Left common carotid artery plus branches (tissue), 1 donor: Measurements from ENCODE around the genes LPAR3, CLCA1 and CLCA4.

GRCh38 chr1:84582700-84583241 is 8.5 kb upstream of the CTBS start:
- PRO-cap = no peak

- PRO-cap = no peak
Observed at GRCh38 chr1:84690990-84691492, 780 bp upstream of the SSX2IP start.

DNA sequence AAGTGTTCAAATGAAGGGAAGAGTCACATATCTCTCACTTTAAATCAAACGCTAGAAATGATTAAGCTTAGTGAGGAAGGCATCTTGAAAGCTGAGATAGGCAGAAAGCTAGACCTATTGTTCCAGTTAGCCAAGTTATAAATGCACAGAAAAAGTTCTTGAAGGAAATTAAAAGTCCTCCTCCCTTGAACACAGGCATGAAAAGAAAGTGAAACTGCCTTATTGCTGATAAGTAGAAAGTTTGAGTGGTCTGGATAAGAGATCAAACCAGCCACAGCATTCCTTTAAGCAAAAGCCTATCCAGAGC is 2.6 kb upstream of the SSX2IP start:
- PRO-cap = no peak

DNA sequence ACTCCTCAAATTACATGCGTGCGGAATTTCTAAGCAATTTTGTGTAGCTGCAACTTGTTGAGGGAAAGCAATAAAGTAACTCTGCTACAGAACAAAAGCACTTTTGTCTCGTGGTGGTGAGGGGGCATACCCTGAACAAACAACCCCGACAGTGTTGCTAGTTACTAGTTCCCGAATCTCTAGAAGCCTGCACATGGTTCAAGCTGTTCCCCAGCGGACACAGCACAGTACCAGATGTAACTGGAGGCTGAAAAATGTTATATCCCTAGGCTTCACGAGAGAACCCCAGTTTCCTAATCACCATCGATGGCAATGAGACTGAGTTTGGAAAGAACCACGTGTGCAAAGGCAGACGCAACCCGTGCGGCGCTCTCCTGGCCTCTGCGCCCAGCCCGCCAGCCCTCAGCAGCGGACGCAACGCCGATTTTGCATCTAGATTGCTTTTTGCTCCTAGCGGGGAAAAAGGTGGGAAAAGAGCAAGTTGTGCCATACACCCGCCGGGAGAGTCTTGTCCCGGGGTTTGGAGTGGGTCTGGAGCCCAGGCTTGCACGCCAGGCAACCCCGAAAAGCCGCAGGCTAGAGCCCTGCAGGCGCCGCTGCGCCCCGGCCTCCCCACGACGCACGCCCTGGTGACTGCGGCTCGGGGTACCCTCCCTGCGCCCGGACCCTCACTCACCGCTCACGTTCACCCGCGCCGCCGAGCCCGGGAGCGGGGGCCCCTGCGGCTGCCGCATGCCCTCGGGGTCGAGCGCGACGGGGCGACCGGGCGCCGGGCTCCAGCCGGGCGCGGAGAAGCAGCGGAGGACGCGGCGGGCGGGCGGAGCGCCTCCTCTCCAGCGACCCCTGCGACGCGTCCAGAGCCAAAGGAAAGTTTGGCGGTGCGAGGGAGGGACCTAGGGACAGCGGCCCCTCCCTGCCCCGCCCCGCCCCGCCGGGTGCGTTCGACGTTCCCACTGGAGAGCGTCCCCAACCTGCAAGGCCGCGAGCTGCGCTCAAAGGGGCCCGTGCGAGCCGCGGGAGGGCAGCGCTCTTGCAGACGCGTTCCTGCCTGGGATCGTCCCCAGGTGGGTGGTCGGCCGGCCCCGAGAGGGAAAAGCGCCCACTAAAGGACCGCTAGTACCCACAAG is at the start of gene LPAR3:
TSS of gene LPAR3 (minus strand) at position 867 of the 1,127 bp plus-strand sequence.
- PRO-cap = no peak

GRCh38 chr1:84968607-84969259 is 28.2 kb downstream of the MCOLN2 start:
- PRO-cap = no peak

- PRO-cap = no peak
Observed at GRCh38 chr1:85198795-85199414, 1.9 kb downstream of the SYDE2 start.

DNA sequence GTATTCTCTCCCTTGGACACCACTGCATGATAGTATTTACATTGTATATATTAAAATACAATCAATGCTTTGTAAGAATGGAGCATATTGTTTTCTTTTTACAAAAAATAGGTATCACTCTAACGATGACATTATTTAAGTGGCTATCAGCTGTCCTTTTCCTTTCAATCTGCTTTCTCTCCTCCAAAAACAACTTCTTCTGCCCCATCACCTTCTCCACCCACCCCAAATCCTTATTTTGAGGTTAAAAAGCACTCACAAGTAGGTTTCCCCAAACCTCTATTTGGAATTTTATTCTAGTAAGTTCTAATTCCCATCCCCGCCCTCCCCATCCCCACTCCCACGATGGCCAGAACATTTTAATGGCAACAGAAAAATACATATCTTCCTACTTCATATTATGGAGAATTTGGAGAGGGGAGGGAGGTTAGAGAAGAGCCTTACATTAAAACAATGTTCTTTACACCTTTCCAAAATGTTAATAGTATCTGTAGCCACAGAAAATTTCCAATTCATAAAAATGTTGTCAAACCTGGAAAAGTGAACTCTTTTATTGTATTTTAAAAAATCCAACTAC is 6.2 kb downstream of the C1orf52 start:
- PRO-cap = no peak

GRCh38 chr1:85297491-85298090 is 21.2 kb upstream of the BCL10 start:
- PRO-cap = no peak

- PRO-cap = no peak
Observed at GRCh38 chr1:85307943-85308753, 31.7 kb upstream of the BCL10 start.

GRCh38 chr1:85448456-85448942 is 16.5 kb downstream of the DDAH1 start:
- PRO-cap = no peak

DNA sequence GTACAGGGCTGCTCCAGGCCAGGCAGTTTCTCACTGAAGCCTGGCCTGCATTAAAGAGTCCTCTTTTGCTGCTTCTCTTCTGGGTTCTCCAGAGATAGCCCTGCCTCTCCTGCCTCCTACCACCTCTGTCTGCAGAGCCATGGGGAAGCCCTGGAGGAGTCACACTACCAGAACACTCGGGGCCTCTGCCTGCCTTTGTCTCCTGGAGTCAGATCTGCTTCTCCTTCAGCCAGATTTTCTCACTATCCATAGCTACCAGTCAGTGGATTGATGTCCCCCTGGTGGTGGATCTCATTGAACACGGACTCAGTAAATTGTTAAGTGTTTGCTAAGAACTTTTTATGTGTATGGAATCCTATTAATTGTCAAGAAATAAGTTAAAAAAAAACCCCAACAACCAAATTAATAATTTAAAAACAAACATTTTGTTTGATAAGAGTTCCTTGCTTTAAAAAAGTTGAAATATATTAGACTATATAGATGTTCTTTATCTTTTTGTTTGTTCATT is 37.8 kb upstream of the DDAH1 start:
- PRO-cap = no peak

- PRO-cap = no peak
Observed at GRCh38 chr1:85575866-85576271, 4.7 kb upstream of the CCN1 start.

GRCh38 chr1:85605566-85605832 is 24.9 kb downstream of the CCN1 start:
- PRO-cap = no peak

DNA sequence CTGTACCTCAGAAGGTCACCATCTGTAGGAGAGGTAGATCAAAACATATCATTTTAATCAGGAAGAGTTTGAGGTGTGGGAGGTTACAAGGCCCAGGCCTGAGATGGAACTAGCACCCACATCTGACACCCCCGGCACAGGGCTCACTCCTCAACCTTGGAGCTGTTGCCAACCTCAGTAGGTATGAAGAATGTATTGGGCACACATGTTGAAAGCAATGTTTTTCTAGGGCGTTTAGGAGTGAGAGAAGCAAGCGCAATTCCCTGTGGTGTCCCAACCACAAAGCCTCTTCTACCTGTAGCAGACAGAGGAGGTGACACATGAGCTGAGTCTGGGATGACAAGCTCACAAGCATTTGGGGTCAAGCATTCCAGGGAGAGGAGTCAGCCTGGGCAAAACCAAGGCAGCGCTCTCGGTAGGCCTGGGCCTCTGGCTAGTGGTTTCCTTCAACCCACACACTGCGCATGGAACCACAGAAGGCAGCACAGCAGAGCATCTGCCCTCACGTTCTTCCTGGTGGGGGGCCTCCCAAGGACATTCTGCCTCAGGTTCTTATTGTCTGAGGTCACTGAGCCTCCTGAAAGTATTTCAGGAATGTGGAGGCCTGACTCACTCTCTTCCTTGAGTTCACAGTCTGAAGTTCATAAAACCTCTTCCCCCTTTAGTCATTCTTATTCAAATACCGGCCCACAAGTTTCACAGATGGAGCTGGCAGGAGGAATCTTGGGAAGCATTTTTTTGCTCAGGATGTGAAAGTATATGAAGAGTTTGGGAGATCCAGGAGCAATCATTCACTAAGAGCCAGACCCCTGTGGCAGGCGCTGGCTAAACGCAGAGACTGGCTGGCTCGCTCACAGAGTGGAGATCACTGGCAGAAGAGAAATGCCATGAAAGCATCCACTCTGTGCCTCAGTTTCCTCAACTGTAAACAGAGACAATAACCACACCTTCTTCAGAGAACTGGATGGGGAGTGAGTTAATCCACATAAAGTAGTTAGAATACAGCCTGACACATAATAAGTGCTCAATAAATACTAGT is 26.7 kb downstream of the CCN1 start:
- PRO-cap = no peak

DNA sequence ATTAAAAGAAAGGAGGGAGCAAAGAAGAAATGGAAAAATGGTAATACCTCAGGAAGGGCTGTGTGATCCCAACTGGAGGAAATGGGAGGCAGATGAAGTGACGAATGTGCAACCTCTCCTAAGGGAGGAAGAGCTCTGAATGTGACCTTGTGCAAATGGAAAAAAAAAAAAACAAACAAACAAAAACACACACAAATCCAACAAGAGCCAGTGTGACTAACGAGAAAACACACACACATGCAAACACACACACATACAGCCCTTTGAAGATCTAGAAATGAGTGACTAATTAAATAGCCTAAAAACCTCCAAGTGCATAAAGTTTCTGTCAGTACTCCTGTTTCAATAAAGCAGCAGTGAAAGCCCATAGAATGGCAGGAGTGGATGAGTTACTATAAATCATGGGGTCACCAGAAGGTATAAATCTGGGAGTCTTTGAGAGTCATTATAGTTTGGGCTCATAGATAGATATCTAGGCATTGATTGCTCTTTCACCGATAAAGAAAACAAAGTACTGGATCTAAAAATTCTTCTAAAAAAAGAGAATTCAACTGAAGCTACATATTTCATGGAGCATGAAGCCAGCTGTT is 49.1 kb downstream of the CCN1 start:
- PRO-cap = no peak

DNA sequence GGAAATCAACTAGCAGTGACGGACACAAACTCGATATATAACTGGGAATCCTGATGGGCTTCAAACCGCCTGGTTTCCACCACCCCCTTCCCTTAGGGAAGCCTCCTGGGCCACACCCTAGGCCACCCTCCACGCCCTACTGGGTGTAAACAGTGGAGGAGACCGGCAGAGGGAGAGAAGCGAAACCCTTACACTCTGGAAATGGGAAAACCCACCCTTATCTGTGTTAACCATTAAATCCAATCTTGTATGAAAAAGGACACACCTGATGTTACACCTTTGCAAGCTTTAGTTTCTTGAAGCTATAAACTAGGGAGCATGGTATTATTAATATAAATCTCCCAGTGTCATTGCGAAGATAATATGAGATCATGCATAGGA is 650 bp upstream of the ZNHIT6 start:
- PRO-cap = no peak

- PRO-cap = no peak
Observed at GRCh38 chr1:85974992-85975288, 181.6 kb downstream of the COL24A1 start.

GRCh38 chr1:86468703-86469322 is at the start of gene CLCA1:
TSS of gene CLCA1 (plus strand) at chr1:86468927.
- PRO-cap = no peak

- PRO-cap = no peak
Observed at GRCh38 chr1:86523279-86523634, 23.6 kb upstream of the CLCA4 start.

DNA sequence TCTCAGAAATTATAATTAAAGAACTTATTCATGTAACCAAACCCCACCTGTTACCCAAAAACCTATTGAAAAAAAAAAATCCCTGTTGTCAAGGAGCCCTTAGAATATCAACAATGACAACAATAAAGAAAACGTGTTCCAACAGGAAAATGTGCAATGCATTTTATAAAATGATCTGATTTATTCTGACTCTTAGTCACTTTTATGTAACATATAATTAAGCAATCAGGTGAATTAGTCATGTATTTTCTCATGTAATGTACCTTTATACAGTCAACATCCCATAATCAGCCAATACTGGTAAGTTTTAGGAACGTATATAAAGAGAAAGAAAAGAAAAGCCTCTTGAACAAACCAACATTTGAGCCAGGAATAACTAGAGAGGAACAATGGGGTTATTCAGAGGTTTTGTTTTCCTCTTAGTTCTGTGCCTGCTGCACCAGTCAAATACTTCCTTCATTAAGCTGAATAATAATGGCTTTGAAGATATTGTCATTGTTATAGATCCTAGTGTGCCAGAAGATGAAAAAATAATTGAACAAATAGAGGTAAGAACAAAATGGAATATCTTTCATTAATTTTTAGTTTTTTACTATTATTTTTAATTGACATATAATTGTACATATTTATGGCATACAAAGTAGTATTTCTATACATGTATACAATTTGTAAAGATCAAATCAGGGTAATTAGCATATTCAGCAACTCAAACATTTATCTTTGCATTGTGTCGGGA is at the start of gene CLCA4:
TSS of gene CLCA4 (plus strand) at position 348 of the 736 bp plus-strand sequence.
- PRO-cap = no peak